Left cardiac atrium (tissue), 1 donor: ENCODE data around the gene SHISAL1.

DNA sequence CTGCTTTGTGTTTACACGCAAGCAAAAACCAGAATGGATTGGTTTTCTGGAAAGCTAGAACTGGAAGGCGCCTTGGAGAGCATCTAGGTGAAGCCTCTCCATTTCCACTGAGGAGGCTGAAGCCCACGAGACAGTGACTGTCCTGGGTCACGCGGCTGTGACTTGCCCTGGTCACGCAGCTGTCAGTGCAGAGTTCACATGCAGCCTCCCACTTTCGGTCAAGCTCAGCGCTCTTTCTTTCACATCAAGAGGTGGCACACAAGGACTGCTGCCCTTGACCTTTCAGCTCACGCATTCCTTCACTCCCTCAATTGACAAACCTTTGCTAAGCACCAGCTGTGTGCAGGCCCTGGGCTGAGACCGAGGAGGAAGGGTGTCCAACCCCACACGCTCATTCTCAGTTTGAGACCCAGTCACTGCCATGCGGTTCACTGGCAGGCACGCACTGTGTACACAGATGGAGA lies 70.4 kb downstream of the SCUBE1 start:
- PRO-cap = no peak

DNA sequence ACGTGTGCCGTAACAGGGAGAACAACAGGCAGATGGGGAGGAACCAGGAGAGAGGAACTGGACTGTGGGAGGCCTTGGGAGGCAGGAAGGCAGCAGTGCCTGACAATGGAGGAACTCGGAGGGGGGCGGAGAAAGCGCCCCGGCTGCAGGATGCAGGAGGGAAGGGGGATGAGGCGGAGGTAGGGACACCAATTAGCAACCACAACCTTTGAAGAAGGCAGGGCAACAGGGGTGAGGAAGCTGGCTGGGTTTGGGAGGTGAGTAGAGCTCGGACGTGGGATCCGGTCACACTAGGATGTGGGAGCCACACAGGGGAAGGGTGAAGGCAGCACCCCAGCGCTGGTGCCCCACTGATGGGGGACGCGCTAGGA lies 67.4 kb downstream of the SCUBE1 start:
- PRO-cap = no peak

GRCh38 chr22:43293195-43293618 lies 50.0 kb downstream of the SCUBE1 start:
- PRO-cap = no peak

DNA sequence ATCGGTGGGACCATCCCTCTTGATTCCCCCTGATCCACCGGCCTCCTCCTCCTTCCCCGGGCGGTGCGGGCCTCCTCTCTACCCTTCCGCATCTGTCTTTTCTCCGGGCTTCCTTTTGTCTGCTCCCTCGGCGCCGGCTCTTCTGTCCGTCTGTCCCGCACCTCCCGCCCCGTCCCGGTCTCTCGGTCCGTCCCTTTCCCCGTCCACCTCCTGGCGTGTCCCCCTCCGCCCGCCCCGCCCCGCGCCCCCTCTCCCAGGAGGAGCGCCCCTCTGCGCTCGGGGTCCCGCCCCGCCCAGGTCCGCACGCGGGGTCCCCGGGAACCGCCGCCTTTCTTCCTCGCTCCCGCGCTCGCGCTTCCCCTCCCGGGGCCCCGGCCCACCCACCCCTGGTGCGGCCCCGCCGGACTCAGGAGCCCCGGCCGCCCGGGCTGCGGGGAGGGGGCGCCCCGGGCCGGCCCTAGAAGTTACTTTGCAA lies 562 bp downstream of the SCUBE1 start:
- PRO-cap = no peak

- PRO-cap = no peak
Observed at GRCh38 chr22:43744264-43744729, 67.8 kb downstream of the EFCAB6 start.

- PRO-cap = no peak
Observed at GRCh38 chr22:43811506-43811996, 554 bp downstream of the EFCAB6 start.

DNA sequence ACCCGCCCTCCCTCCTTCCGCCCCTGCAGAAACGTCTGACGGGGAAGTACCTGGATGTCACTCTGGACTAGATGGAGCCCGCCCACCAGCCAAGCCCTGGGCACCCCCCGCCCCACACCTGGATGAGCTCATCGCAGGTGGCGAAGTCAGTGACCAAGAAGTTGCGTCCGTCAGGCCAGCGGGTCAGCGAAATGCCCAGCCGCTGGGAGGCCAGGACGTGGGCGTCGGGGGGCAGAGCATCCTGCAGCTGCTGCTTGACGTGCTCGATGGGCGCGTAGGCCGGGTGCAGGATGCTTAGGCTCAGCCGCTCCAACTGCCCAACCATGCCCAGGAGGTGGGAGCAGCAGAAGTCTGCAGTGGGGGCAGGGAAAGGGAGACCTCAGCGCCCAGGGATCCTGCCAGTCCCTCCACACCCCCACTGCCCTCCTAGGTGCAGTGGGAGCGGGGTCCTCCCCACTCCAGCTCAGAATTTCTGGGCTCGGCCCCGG lies 825 bp downstream of the PNPLA5 start:
- PRO-cap = no peak

- PRO-cap = no peak
Observed at GRCh38 chr22:43926029-43926313, 2.4 kb downstream of the PNPLA3 start.

- PRO-cap = no peak
Observed at GRCh38 chr22:44033699-44034052, 9.6 kb downstream of the PARVB start.

DNA sequence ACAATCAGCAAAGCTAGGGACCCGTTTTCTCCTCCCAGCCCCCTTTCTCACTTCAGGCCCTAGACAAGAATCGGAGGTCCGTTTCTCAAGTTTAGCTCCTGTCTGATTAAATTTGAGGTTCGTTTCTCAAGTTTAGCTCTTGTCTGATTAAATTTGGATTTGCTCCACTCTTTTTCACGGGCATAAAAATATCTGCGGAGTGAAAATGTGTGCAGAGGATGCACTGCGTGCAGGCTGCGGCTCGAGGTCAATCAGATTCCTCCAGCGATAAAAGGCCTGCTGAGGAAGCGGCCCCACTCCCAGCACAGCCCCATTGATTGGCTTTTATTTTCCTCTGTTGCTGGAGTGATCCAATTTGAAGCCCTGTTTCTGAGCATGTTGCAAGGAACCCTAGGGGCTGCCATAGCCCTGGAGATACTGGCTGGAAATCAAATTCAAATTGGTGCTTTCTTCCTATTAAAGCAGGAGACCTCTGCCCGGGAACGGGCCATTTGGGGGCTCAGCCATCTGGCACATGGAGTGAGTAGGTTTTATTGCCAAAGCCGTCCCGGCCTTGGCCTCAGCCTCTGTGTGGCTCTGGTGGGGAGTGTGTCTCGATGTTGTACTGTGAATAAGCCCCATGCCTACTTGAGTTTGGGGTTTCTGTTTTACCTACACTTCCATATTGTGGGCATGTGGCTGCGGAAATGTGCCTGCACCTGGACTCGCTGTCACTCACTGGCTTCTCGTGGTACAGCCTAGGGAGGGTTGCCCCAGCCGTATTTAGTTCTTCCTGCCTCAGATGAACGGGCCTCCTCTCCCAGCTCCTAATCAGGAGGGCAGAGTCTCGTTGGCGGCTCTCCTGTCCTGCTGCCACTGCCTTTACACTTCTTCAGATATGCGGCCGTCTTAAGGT lies 25.4 kb downstream of the PARVB start:
- PRO-cap = no peak

GRCh38 chr22:44145000-44145347 lies 35.8 kb upstream of the PARVG start:
- PRO-cap = unidirectional peak, plus-strand start at chr22:44145072

DNA sequence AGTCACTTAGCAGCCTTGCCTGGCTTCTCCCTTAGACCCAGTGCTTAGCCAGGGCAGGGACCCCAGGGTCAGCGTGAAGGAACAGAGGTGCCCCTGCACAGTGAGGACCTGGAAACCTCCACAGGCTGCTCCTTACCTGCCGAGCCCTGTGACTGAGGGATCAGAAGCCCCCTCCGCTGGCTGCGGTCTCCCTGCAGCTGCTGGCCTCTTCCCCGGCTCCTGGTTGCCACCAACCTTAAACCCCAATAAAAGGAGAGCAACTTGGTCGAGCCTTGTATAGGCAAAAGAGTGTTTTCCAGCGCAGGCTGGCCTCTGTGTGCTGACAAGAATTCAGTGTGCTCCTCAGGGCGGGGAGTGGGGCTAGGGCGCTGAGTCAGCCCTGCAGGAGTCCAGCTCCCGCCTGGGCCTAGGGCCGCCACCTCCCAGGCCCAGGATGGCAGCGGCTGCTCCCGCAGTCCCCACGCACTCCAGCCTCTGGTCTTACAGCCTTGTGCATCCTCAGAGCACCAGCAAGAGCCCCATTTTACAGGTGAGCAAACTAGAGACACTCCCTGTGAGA lies at the start of gene SHISAL1:
Gene SHISAL1, minus strand, starts transcription at position 337 of the 559 bp plus-strand sequence.
- PRO-cap = no peak

DNA sequence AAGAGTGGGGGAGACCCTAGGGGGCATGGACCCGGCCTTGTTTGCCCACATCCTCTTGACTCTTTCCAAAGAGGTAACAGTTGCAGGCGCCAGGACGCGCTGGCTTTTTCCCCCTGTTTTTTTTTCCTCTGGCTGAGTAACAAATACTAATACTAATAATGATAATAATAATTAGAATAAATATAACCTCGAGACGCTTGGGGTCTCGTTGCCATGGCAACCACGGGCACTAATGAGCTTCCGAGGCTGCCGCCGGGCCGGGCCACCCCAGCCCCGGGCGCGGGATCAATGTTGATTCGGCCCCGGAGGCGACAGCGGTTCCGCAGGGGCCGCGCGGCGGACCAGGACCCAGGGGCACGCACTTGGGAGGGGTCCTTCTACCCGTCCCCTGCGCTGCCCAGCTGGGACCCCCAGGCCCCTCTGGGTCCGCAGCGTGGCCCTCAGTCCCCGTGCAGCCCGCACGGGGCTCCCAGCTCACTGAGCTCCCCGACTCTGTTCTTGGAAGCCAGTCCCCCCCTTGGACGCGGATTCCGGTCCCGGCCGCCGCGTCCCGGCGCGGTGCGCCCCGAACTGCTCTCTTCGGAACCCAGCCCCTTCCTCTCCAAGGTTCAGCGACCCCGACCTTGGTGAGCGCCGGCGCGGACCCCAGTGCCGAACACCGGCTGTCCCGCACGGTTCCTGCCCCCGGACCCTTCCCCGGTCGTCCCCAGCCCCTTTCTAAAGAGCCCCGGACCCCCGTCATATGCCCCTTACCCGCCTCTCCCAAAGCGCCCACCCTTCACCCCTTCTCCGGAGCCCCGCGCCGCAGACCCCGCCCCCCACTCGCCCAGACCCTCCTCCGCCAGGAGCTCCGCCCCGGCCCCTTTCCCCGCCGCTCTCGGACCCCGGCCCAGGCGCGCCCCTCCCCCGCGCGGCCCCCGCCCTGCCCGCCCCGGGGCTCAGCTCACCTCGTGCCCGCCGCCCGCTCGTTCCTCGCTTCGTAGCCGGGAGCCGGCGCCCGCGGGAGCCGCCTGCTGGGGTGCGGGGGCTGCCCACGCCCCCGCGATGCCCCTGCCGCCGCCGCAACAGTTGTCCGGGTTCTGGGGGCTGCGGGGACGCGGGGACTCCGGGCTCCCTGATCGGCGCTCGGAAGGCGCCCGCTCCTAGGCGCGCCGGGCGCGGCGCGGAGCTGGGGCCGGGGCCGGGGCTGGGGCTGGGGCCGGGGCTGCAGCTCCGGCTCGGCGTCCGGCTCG lies 18.2 kb upstream of the SHISAL1 start:
- PRO-cap = no peak

GRCh38 chr22:44366676-44367271 lies 54.0 kb upstream of the SHISAL1 start:
- PRO-cap = no peak

GRCh38 chr22:44496727-44497996 lies 871 bp downstream of the RTL6 start:
- PRO-cap = no peak

GRCh38 chr22:44755808-44756551 lies 3.6 kb downstream of the ARHGAP8 start:
- PRO-cap = no peak

GRCh38 chr22:44869791-44870424 lies 117.5 kb downstream of the ARHGAP8 start:
- PRO-cap = no peak

- PRO-cap = bidirectional peak, plus-strand start at chr22:45007153, minus-strand start at chr22:45007037
Observed at GRCh38 chr22:45006862-45007617, 2.8 kb downstream of the PHF21B start.

GRCh38 chr22:45154090-45154551 lies 9.6 kb upstream of the NUP50 start:
- PRO-cap = no peak

DNA sequence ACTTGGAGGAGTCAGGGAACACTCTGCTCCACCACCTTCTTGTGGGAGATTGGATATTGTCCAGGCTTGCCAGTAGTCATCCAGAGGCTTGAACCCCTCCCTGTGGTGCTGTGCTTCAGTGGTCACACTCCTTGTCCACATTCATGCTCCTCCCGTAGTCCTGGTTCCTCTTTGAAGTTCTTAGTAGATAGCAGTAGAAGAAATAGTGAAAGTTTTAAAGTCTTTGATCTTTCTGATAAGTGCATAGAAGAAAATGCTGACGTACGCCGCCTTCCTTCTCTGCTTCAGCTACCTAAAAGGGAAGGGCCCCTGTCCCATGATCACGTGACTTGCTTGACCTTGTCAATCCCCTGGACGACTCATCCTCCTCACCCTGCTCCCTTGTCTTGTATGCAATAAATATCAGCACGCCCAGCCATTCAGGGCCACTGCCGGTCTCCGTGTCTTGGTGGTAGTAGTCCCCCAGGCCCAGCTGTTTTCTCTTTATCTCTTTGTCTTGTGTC lies 6.1 kb downstream of the NUP50 start:
- PRO-cap = no peak